Left ventricle myocardium (tissue), 1 donor: ENCODE measurements around a stretch of chr6.

DNA sequence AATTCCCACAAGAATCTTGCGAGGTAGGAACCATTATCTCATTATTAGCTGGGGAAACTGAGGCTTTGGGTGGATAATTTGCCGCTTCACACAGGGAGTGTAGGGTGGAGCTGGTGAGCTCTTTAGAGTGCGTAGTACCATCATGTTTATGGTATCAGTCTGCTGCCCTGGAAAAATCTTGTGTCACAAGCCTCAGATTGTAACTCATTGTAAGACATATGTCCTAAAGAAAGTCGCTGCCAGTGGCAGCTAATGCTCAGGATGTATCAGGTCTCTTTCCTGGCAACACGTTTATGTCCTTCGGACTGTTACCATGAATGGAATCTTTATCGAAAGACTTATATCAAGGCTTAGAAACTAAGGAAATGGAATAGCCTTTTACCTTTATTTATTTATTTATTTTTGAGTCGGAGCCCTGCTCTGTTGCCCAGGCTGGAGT is 1.9 kb downstream of the ZFAND3 start:
- PRO-cap: no peak

GRCh38 chr6:37827383-37828552 is 8.2 kb downstream of the ZFAND3 start:
- PRO-cap: no peak

DNA sequence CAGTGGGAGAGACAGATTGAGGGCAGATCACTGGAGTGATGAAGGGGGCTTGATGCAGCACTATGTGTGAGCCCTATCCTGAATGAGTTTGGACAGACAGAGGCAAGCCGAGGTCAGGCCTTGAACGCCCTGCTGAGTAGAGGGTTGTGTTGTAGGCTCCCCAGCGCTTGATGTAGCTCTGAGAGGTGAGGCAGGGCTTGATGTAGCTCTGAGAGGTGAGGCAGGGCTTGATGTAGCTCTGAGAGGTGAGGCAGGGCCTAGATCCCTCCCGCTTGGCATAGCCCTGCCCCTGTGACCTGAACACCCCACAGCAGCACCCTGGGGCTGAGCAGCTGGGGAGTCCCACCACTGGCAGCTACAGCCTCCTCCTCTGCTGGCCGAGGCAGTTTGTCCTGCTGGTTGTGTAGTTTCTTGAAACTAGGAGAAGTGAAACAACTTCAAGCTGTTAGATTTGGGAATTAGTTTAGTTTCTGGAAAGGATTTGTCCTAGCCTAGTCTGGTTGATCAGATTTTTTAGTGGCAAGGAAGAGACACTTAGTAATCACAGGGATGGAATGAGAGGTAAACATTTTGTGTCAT is 58.8 kb downstream of the ZFAND3 start:
- PRO-cap: no peak

DNA sequence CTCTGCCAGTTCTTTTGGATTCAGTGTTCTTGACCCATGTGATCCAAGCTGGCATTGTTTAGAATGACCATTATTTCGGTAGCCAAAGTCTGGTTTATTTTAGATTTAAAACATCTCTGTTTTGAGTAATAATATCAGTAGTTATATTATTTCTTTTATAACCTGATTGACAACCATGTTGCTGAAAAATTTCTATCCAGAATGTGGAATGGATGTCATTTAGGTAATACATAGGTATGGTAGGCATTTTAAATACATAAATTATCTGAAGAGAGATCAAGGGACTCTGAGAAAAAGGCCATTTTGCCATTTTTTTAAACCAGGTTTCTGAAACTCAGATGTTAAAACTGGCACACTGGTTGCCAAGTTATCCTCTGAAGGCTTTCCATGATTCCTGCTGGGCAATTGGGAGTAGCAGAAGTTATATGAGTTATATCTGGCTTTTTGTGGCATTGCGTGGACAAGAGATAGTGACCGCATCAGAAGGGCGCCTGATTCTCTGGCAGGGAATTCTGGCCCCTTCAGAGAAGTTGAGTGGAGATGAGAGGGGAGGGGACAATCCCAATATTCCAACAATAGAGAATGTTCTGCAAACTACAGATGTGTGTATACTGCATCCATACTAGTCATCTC is 107.5 kb downstream of the ZFAND3 start:
- PRO-cap: no peak

DNA sequence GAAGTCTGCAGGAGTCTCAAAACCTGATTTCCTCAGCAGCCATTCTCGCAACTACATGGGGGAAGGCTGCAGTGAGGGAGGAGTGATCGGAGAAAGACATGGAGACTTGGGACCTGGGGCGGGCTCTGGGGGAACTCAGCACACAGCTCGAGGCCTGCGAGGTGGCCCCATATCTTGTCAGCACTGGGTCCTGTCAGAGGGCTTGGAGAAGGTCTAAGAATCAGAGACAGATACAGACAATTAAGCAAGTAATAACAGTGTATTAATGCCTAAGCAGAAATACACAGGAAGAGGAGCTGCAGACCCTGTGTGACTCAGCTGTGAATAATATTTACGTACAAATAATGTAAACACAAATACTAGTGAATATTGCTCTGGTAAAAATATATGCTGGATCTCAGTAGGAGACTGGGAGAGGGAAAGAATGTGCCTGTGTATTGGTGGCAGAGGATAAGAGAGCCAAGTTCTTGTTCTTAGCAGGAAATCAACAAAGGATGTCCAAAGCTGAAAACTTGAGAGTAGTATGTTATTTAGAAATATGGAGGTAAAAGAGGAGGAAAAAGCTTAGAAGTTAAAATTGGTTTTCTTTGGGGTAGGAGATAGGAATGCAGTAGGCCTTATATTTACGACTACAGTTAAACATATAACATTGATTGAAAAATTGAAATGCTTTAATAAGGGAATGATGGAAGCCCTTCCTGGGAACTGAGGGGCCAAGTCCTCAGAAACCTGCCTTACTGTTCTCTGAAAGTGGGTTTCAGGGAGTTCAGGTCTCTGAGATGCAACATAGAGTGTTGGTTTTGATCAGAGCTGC is 336.3 kb downstream of the ZFAND3 start:
- PRO-cap: no peak

DNA sequence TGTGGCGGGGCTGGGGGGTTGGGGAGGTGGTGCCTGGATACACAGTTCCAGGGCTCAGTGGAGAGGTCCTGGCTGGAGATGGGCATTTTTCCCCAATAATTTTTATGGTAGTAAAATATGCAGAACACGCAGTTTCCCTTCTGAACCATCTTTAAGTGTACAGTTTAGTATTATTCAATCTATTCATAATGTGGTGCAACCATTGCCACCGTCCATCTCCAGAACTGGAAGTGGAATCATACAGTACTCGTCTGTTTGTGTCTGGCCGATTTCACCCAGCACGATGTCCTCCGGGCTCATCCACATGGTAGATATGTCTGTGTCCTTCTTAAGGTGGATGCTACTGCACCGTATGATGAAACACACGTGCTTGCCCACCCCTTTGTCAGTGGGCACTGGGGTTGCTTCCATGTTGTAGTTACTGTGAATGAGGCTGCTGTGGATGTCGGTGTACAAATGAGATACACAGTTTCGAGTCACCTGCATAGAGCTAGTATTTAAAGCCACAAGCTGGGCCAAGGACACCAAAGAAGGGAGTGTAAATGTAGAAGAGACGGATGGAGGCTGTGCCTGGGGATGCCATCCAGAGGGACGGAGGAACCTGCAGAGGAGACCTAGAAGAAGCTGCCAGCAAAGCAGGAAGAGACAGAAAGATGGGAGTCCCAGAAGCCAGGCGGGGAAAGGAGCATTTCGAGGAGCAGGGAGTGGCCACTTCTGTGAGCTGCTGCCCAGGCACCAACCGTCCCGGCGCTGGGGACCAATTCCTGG is 339.1 kb downstream of the ZFAND3 start:
- PRO-cap: no peak

- PRO-cap: no peak
Measured at GRCh38 chr6:38427809-38428327, 211.9 kb downstream of the BTBD9 start.

DNA sequence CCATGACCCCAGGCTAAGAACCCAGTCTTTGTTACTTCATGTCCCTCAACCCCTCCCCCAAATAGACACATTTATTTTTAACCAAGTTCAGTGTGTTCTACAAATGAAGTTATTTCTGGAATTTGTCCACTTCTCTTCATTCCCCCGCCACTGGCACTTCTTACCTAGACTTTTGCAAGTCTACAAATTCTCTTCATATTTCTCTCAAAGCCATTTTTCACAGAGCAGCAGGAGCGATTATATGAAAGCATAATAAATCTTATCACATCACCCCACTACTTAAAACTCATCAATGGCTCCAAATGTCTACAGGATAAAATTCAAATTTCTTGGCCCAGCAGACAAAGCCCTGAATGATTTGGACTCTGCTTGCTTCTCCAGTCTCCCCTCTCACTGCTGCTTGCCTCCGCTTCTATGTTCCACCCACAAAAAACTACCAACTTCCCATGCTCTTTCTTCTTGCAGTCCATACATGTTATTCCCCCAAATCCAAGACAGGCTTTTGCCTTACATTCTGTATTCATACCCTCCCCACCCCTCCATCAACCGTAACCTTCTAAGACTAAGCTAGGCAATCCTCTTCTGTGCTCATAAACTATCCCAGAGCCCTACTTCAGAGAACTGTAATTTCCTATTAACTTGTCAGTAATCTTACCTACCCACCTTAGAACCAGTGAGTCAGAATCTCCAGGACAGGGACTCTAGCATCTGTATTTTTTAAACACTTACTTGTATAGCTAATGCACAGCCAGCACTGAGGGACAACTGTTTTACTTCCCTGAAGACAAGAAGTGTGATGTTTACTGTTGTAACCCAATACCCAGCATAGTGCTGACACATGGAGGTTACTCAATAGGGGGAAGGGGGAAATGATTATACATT is 131.2 kb downstream of the BTBD9 start:
- PRO-cap: no peak

DNA sequence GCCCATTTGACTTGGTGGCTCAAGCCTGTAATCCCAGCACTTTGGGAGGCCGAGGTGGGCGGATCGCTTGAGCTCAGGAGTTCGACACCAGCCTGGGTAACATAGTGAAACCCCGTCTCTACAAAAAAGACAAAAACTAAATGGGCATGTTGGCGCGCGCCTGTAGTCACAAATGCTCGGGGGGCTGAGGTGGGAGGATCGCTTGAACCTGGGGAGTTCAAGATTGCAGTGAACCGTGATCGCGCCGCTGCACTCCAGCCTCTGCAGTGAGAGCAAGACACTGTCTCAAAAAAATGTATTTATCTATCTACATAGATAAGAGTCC is 746 bp upstream of the BTBD9 start:
- PRO-cap: no peak

DNA sequence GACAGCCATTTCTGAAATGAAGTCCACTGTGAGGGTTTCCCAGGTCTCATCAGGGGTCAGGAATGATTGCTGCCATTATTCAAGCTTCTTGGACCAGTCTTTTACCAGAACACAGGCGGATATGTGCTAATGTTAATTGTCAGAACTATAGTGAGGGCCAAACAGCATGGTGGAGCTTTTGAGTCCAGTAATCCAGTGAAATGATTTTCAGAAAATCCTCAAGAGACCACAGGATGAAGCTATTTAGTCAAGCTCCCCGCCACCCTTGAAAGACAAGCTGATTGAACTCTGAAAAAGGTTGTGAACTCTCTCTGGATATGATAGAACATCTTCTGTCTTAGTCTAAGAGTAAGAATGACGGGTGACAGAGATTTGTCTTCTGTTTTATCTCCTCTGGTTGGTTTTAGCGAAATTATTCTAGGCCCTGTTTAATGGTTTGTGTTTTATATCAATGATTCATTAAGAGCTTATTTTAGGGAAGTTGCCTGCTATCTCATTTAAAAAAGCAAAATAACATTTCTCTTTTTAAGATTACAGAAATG is 60.2 kb downstream of the DNAH8 start:
- PRO-cap: no peak

GRCh38 chr6:38791717-38792133 is 76.6 kb downstream of the DNAH8 start:
- PRO-cap: no peak

- PRO-cap: no peak
Measured at GRCh38 chr6:39206110-39206906, 23.0 kb downstream of the KCNK5 start.

DNA sequence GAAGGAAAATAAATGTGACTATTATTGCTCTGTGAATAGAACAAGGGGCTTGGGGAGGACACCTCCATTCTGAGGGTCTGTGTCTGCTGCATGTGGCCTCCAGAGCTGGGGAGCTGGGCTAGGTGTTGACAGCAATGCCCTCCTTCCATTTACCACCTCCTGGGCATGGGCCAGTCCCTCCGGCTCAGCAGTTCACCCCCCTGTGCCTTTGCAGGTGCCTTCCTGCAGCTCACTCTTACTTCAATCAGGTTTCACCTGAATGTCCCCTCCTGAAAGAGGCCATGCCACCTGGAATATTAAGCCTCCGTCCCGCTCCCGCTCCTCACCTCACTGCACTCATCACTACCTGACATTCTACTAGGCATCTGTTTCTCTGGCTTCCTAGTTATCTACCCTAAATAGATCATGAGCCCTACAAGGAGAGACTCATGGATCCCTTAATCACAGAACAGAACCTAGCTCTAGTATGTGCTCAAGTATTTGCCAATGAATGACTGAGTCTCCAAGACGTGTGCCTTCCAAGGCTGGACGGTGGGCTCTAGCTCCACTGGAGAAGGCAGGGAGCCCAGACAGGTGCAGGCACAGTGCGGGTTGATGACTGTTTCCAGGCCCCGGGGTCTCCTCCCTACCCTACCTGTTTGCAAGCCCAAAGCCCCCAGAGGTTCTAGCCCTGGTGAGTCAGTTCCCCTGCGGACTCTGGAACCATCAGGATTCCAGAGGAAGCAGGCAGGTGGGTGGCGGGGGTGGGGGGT is 22.2 kb downstream of the KCNK5 start:
- PRO-cap: no peak

DNA sequence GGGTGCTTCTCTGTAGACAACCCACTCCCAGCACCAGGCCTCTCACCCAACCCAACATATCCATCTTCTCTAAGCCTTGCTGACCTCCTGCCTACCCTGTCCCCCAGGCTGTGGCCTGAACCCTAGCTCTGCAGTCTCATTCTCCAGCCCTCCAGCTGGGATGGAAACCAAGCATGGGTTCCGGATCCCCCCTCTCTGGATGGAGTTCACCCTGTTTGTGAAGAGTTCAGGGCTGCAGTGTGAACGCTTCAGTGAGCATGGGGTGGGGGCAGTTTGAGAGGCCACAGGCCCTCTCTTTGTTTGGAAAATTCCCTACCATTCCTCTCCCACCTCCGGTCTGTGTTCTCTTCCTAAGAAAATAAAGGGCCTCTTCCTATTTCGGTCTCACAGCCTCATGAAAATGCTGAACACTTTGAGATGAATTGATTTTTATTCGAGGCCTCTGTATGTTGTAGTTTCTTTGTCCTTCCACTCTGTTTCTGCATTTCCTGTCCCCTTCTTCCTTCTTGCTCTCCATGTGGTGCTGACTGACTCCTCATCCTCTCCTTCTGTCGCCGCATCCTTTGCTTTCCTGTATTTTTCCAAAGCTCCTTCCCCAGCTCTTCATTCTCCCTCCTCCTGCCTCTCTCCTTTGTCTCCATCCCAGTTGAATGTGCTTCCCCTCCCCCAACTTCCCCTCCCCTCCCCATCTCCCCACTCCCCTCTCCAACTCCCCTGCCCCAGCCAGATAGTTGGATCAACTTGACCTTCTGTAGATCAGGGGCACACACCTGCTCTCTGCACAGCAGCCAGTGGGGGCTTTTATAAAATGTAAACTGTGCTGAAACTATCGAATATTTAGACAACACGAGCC is 2.4 kb upstream of the KCNK5 start:
- PRO-cap: no peak

GRCh38 chr6:39243859-39244225 is 14.6 kb upstream of the KCNK5 start:
- PRO-cap: no peak

GRCh38 chr6:39803885-39804390 is 11.8 kb downstream of the DAAM2 start:
- PRO-cap: no peak

GRCh38 chr6:39870303-39870570 is 64.0 kb downstream of the MOCS1 start:
- PRO-cap: no peak

GRCh38 chr6:39932165-39932749 is 2.0 kb downstream of the MOCS1 start:
- PRO-cap: no peak

- PRO-cap: unidirectional peak, minus-strand start at chr6:40164493
Measured at GRCh38 chr6:40164297-40164938, 230.2 kb upstream of the MOCS1 start.

DNA sequence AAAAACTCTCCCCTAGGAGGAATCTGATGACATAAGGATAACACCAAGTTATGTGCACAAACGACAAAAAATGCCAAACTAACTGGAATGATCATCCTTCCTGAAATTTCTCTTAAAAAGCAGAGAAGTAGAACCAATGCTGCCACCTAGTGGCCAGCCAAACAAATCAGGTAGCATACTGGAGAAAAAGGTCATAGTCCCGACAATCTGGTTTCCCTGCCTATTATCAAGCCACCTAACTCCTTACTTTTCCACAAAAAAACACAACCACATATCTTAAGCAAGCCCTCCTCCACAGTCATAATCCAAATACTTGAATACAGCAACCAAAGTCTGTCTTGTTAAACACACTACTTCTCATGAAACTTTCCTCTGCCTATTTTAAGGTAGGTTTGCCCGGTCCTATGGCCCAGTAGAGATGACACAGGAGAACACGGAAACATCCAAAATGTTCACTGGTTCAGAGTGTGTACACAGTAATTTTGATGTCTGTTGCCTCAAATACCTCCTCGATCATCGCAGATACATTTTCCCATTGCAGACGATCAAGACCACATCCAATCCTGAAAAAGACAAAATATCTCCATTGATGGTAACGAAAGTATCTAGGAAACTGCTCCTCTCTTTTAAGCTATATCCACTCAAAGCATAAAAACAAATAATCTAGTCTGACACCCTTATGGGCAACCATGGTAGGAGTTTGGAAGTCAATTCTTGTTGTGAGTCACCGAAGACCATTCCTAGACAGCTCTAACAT is 5.1 kb downstream of the OARD1 start:
- PRO-cap: no peak